ENCODE data around the genes LEFTY1 and H3-3A.

GRCh38 chr1:225888799-225889595, at the start of gene LEFTY1:
LEFTY1 (minus strand) TSS chr1:225889146.
- RRBS, result no CpG with 5 or more reads among the region's 18 CpGs

DNA sequence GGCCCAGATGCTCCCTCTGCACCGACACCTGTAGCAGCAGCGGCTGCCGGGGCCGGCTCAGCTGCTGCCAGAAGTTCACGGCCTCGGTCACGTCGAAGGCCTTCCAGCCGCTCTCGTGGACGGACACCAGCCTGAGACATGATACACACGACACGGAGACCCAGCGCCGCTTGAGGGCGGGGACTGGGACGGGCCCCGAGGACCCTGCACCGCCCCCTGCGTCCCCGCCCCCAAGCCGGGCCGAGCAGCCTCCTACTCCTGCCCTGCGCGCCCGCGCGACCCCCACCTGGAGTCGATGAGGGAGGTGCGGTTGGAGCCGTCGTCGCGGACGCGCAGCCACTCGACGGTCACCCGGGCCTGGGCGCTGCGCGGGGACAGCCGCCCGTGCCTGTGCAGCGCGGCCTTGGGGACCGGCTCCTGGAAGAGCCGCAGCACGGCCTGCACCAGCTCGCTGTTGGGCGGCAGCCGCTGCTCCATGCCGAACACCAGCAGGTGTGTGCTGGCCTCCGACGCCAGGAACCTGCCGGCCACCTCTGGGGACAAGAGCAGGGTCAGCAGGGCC, 1.5 kb downstream of the LEFTY2 start:
- RRBS, result 90% methylated on average over 6 of the region's 56 CpGs

DNA sequence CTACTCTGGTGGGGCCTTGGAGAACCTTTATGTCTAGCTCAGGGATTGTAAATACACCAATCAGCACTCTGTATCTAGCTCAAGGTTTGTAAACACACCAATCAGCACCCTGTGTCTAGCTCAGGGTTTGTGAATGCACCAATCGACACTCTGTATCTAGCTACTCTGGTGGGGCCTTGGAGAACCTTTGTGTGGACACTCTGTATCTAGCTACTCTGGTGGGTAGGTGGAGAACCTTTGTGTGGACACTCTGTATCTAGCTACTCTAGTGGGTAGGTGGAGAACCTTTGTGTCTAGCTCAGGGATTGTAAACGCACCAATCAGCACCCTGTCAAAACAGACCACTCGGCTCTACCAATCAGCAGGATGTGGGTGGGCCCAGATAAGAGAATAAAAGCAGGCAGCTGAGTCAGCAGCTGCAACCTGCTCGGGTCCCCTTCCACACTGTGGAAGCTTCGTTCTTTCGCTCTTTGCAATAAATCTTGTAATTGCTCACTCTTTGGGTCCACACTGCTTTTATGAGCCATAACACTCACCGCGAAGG, 28.7 kb downstream of the SDE2 start:
- RRBS, result no CpG with 5 or more reads among the region's 8 CpGs

DNA sequence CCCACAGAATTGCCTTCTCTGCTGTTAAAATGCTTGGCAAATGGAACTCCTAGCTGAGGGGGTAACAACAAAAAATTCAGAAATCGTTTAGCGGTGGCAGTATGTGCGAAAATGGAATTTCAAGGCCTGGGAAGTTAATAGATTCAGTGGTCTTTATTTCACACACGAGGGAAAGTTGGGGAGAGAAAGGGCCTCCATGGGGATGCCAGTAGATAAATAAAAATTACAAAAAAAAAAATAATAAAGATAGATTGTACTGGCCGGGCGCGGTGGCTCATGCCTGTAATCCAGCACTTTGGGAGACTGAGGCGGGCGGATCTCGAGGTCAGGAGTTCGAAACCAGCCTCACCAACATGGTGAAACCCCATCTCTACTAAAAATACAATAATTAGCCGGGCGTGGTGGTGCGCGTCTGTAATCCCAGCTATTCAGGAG, 1.2 kb upstream of the SDE2 start:
- RRBS, result no CpG with 5 or more reads among the region's 15 CpGs

GRCh38 chr1:226062595-226062918, at the start of gene H3-3A:
H3-3A (plus strand) TSS chr1:226062716.
- RRBS, result no CpG with 5 or more reads among the region's 40 CpGs

GRCh38 chr1:226067394-226067726, 4.8 kb downstream of the H3-3A start:
- RRBS, result no CpG with 5 or more reads among the region's 9 CpGs

DNA sequence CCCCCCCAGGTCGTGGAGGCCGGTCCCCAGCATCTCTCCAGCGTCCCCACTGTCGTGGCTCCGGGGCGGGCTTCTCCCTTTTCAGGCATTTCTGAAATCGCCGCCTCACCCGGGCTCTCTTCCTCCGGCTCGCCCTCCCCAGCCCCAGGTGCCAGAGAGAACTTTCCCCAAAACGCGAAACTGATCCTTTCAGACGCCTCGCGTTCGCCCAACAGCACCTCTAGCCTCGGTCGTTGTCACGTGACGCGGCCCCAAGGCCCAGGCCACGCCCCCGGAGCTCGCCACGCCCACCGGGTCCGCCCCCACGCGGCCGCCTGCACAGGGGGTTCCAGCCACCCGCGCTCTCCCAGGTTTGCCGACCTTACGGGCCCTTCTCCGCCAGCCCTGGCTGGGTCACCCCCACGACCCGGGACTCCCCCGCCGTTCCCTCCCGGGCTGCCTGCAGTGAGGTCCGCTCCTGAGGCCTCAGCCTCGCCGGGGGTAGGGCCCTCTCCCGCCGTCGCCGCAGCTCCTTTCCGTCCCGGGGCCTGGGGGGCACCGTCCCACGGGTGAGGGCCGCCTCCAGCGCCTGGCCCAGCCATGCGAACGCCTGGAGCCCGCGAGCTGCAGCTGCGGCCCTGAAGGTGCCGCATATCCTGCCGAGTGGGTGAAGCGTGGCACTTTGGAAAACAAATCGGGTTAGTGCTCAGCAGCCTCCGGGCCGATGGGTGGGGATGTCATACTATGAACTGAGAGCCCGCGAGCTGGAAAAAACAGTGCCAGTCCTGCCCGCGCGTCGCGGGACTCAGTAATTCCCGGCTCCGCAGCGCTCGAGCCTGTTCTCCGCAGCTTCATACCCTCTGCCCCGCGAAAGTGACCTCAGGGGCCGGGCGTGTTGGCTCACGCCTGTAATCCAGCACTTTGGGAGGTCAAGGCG, 21.0 kb downstream of the H3-3A start:
- RRBS, result 40% methylated on average over 31 of the region's 83 CpGs

DNA sequence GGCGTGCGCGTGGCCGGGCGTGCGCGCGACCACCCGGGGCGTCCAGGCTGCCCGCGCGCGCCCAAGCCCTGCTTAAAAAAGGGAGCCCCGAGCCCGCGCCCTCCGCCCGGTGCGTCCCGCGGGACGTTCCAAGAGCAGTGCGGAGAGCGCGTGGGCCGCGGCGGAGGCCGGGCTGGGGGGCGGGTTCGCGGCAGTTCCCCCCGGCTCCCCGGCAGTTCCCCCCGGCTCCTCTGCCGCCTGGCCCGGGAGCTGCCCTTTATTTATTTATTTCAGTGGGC, 47.5 kb downstream of the H3-3A start:
- RRBS, result under 1% methylated on average over 22 of the region's 38 CpGs

GRCh38 chr1:226115353-226115636, 52.8 kb downstream of the H3-3A start:
- RRBS, result no CpG with 5 or more reads among the region's 14 CpGs

DNA sequence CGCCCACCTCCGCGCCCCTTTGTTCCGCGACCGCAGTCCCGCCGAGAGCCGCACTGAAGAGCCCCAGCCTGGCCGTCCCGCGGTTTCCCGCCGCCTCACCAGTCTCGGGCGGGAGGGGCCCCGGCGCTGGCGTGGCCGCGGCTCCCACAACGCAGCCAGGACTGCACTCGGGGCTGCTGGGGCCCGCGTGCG, 59.4 kb downstream of the H3-3A start:
- RRBS, result 1% methylated on average over 10 of the region's 26 CpGs

DNA sequence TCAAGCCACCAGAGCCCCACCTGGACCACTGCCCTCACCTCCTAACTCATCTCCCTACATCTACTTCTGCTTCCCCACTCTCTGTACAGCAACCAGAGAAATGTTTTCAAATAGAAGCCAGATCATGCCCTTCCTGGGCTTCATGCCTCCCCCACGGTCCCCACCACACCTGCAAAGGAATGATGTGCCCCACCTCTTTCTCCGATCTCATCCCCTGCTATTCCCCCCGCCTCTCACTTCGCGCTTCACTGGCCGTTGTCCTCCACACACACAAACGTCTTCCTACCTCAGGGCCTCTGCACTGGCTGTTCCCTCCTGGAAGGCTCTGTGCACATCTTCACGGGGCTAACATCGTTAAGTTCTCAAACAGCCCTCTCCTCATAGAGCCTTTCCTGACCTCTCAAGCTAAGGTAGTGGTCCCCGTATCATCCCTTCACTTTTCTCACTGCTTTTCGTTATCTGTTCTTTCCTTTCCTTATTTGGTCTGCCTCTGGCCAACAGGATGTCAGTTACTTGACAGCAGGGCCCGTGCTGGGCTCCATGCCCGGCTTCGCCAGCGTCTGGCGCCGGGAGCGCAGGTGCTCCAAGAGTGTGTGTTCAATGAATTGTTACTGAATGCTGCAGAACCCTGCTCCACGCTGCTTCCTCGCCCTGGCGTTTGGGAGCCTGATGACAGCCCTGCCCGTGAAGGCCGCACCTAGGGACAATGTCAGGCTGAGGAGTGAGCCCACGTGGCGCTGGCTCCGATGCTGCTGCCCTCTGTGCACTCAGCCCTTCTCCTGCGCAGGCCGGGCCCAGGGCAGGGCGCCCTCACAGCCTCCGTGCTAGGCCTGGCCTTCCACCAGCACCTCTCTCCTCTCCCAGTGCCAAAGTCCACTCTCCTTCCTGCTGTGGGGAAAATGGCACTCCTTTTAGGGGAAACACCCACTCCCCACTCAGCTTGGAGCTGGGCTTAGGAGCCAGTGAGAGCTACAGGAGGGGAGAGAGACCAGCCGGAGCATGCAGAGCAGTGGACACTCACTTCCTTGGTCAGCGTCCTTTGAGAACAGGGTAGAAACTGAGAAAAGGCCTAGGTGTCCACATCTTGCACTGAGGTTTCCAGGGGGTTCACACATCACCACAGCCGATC, 51.6 kb downstream of the ACBD3 start:
- RRBS, result no CpG with 5 or more reads among the region's 33 CpGs

GRCh38 chr1:226154423-226155087, 32.0 kb downstream of the ACBD3 start:
- RRBS, result no CpG with 5 or more reads among the region's 1 CpG

DNA sequence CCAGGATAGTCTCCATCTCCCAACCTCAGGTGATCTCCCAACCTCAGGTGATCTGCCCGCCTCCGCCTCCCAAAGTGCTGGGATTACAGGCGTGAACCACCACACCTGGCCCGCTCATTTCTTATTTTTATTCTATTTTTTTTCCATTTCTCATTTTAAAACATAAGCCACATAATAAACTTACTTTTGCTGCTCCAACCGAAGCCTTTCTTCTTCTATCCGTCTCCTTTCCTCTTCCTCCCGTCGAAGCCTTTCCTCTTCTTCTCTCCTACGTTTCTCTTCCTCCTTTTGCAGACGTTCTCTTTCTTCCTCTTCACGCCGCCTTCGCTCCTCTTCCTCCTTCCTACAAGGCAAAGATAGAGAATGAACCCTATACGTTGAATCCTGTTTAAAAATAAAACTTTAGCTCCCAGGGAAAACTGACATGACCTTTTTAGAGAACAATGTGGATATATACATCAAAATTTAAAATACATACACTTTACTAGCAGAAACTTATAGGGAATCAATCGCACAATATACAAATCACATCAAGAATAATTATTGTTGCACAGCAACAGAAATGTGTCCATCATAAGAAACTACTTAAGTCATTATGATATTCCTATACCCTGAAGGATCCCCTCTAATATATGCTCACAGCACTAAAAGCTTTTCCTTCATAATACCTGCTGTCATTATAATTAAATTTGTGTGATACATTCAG, 25.0 kb downstream of the ACBD3 start:
- RRBS, result no CpG with 5 or more reads among the region's 15 CpGs

GRCh38 chr1:226165683-226166291, 20.8 kb downstream of the ACBD3 start:
- RRBS, result no CpG with 5 or more reads among the region's 1 CpG

GRCh38 chr1:226369091-226369624, 38.7 kb downstream of the PARP1 start:
- RRBS, result no CpG with 5 or more reads among the region's 8 CpGs

- RRBS, result no CpG with 5 or more reads among the region's 6 CpGs
Measured at GRCh38 chr1:226587036-226587350, 38.4 kb downstream of the STUM start.

DNA sequence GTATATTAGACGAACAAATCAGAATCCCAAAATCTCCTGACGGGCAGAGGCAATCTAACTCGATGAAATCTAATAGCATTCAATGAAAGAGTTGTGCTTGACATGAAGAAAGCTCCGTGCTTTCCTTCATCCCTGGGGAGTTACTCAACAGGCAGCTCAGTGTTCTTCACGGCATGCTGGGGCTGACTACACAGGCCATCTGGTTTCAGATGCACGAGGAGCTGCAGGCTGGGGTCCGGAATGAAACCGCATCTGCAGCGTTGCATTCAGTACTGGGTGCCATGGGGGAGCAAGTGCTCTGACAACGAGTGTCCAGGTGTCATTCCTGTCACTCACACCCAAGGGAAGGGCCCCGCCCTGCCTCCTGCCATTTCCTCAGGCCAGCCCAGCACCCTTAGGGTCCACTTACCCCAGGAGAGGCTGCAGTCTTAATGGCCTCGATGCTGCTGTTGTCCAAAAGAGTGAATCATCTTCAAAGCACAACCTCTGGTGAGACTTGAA, 61.3 kb downstream of the STUM start:
- RRBS, result no CpG with 5 or more reads among the region's 12 CpGs

- RRBS, result no CpG with 5 or more reads among the region's 18 CpGs
Measured at GRCh38 chr1:226632244-226633599, 84.2 kb downstream of the STUM start.

GRCh38 chr1:226649675-226650832, 89.0 kb downstream of the ITPKB start:
- RRBS, result no CpG with 5 or more reads among the region's 21 CpGs

- RRBS, result no CpG with 5 or more reads among the region's 8 CpGs
Measured at GRCh38 chr1:226661556-226662373, 77.3 kb downstream of the ITPKB start.

All from SK-N-MC (cell line).